Stomach (tissue), 7 donors: ENCODE data around the genes PSTK and HMX2.

DNA sequence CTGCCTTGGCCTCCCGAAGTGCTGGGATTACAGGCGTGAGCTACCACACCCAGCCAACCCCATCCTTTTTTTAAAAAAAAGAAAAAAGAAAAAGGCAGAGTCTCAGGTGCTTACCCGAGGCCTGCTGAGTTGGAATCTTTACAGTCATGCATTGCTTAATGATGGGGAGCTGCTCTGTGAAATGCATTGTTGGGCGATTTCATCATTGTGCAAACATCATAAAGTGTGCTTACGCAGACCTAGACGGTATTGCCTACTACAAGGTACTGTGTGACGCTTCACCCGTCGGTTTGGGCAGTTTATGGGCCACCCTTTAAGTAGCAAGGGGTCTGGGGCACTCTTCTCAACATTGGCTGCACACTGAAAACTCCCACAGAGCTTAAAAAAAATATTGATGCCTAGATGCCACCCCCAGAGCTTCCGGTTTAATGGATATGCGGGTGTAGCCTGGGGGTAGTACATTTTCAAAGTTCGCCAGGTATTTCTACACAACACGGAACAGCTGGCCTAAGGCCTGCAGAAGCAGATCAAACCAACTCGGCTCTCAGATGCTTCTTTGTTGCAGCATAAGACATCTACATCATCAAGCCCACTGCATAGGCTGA is 113.0 kb downstream of the TACC2 start:
- PRO-cap = no peak
- RAMPAGE, long total RNA, 5 experiments = no peak in any of the 5 experiments
- RRBS = no CpG with 5 or more reads among the region's 14 CpGs

DNA sequence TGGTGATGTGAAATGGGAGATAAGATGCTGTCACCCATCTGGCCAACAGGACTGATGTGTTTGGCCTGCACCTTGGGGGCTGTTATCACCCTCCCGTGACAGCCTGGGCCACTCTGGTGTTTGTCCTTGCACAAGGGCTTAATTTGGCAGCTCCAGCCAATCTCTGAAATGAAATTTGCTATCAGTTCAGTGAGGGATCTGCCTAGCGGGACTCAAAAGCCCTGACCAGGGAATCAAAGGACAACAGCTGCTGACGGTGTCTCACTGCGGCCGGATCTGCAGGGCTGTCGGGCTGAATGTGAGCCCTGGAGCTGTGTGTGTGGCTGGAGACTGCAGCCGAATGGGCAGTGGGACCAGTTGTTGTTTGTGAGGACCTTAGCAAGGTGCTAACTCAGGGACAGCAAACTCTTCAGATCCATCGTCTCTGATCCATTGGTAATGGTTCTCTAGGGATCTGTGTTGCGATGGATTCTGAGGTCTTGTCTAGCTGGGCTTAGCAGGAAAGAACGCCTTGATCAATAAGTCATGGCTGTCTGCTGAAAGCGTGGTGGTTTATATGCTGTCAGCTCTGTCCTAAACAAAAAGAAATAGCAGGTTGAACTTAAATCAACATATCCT is 131.2 kb upstream of the BTBD16 start:
- PRO-cap = no peak
- RAMPAGE, long total RNA, 5 experiments = no peak in any of the 5 experiments
- RRBS = no CpG with 5 or more reads among the region's 11 CpGs

DNA sequence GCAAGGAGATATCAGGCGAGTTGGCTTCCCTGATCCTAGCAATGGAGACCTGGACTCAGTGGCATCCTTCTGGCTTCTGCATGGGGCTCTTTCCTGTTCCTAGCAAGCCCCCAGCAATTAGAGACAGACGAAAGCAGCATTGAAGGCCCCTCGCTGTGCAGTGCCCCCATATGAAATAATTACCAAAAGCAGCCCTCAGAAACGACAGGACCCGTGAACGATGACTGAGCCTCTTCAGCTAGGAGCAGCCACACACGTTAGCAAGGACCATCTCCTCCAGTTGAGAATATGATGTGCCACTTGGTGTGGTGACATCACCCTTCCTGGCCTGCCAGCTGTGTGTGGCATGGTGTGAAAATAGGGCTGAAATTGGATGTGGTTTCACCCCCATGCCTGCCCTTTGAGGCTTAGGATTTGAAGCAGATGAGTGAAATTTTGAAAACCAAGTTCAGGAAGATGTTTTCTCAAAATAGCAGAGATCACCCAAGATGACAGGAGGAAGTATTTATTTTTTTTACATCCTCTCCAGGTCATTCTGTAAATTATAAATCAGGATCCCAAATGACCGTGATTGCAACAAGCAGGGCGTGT is 49.2 kb upstream of the BTBD16 start:
- PRO-cap = no peak
- RAMPAGE, long total RNA, 5 experiments = start-site peak on the plus strand in 3 of 5 experiments, centred at positions 212 to 338 of the sequence, 6 to 21 reads per replicate
- RRBS = no CpG with 5 or more reads among the region's 9 CpGs

DNA sequence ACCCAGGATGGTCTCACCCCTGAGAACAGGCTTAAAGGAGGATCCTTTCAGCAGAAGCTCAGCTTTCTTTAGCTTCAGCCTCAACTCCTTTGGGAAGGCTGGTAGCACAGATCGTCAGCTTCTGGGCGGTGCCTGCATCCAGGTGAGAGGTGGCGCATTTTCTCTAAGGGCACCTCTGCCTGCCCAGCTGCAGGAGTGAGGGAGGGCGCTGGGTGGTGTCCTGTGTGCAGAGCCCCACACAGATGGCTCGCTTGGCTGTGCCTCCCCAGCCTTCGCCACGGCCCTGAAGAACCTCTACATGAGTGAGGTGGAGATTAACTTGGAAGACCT is 19.7 kb downstream of the BTBD16 start:
- PRO-cap = no peak
- RAMPAGE, long total RNA, 5 experiments = start-site peak on the plus strand in 1 of 5 experiments, centred at position 178 of the sequence, 12 to 17 reads per replicate
- RRBS = no CpG with 5 or more reads among the region's 7 CpGs

- PRO-cap = no peak
- RAMPAGE, long total RNA, 5 experiments = no peak in any of the 5 experiments
- RRBS = no CpG with 5 or more reads among the region's 2 CpGs
These were observed 50.1 kb upstream of the PLEKHA1 start for GRCh38 chr10:122324466-122324840.

DNA sequence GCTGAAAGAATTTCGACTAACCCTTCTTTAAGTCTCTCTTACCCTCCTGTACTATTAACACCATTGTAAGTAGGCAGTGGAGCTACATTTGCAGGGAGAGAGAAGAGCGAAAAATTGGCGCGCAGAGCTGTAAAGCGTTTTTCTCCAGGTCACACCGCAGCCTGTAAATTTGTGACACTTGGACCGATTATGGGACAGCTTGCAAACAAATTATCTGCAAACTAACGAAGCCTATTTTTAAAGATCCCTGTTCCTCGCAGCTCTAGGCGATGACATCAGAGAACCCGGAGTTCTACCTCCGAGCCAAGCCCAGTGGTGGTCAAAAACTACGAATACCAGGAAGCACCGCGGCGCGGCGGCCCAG is 375 bp upstream of the PLEKHA1 start:
- PRO-cap = bidirectional peak, plus-strand start outside the sequence, minus-strand start at position 264 of the sequence
- RAMPAGE, long total RNA, 5 experiments = no peak in any of the 5 experiments
- RRBS = 2% methylated on average over 5 of the region's 18 CpGs

DNA sequence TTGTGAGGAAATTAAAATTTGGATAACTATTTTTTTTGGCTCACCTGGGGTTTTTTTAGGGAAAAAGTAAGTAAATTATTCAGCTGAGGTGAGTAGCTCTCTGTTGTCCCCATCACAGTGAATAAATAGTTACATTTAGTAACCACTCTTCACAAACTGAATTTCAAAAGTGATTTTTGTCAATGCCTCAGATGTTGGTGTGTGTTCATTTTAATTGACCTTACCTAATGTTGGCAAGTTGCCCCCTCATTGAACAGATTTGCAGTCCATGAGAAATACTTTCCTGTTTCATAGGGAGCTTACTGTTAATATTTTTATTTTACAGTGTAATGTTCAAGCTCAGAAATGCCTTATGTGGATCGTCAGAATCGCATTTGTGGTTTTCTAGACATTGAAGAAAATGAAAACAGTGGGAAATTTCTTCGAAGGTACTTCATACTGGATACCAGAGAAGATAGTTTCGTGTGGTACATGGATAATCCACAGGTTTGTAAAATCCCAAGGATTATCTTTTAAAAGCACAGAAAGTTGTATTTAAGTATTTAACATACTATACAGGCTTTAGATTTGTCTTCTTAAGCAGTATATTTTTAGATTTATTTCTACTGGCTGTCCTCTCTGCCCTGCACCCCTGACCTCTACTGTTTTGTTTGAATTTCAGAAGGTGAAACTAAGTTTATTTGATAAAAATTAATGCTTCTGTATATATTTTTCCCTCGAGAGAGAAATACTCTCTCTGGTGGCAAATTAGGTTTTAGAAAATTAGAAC is 18.5 kb downstream of the PLEKHA1 start:
- PRO-cap = no peak
- RAMPAGE, long total RNA, 5 experiments = no peak in any of the 5 experiments
- RRBS = no CpG with 5 or more reads among the region's 5 CpGs

GRCh38 chr10:122487242-122487599 is 25.9 kb downstream of the HTRA1 start:
- PRO-cap = no peak
- RAMPAGE, long total RNA, 5 experiments = no peak in any of the 5 experiments
- RRBS = no CpG with 5 or more reads among the region's 7 CpGs

DNA sequence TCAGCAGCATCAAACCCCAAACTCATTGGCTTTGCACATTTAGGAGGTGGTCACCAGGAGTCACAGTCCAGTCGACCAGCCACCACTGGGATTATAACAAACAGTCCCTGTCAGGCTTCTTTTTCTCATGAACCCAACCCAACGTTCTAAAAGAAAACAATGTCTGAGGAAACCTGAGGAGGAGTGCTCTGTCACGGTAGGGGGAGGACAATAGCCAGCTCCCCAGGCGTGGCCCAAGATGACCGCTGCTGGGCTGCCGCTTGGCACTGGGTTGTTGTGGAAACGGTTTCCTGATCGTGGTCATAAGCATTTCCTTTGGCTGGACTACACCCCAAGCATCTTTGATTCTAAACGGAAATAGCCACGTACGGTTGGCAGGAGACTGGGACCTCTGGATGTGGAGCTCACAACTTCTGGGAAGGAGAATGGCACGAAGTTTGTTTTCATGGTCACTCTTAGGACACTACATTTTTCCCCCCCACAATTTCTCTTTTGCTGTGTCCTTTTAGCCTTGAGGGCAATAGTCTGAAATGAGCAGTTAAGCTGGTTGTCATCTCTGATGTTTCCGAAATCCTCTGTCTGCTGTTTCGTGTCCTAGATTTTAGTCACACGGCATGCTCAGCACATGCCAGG is 30.3 kb upstream of the DMBT1 start:
- PRO-cap = no peak
- RAMPAGE, long total RNA, 5 experiments = no peak in any of the 5 experiments
- RRBS = no CpG with 5 or more reads among the region's 15 CpGs

- PRO-cap = bidirectional peak, plus-strand start at chr10:122980422, minus-strand start at chr10:122980310; unidirectional peak, minus-strand start at chr10:122980606
- RAMPAGE, long total RNA, 5 experiments = start-site peak on the plus strand in 4 of 5 experiments, at chr10:122980395-122980471 at its widest, 11 to 58 reads per replicate
- RRBS = under 1% methylated on average over 39 of the region's 86 CpGs
These were observed at the start of gene PSTK for GRCh38 chr10:122979942-122981170. TSS of gene PSTK (plus strand) at chr10:122980401.

DNA sequence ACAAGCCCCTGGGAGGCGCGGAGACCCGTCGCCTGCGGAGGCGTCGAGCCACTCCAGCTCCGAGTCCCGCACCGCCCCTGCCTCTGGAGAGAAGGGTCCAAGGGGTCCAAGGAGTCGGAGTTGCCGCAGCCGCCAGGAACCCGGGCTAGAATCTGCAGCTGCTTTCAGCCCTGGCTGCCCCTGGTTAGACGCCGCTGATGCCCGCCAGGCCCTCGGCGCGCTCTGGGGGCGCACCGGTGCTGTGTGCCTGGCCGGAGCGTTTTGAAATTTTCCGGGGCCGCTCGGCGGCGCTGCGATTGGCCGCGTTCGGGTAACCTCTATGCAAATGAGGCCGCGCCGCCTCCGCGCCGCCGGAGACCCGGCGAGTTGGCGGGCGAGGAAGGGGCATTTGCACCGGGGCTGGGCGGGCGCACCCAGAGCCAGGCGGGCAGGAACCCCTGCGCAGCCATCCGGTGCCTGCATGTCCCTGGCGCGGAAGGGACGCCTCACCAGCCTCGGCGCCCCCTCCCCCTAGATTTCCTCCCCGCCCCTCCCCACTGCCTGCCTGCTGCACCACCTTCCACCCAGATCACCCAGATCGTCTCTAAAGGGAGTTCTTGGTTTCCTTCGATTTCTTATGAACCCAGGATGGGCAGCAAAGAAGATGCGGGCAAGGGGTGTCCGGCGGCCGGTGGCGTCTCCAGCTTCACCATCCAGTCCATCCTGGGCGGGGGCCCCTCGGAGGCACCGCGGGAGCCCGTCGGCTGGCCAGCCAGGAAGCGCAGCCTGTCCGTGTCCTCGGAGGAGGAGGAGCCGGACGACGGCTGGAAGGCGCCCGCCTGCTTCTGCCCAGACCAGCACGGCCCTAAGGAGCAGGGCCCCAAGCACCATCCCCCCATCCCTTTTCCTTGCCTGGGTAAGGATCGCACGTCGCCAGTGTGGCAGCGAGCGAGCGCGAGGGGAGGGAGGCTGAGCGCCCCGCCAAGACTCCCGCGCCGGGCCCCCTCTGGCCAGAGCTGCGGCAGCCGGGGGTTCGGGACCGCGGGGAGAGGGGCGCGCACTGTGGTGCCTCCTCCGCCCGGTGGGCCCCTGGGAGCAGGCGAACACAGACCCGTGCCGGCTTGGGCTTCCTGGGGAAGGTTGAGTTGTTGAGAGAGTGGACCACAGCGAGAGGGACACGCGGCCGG is at the start of gene HMX2:
HMX2 (plus strand) TSS at position 385 of the 1,166 bp plus-strand sequence.
- PRO-cap = no peak
- RAMPAGE, long total RNA, 5 experiments = no peak in any of the 5 experiments
- RRBS = 12% methylated on average over 45 of the region's 106 CpGs

GRCh38 chr10:123800229-123800885 is 91.2 kb downstream of the CPXM2 start:
- PRO-cap = no peak
- RAMPAGE, long total RNA, 5 experiments = no peak in any of the 5 experiments
- RRBS = no CpG with 5 or more reads among the region's 10 CpGs

GRCh38 chr10:123906176-123906650 is 14.6 kb upstream of the CPXM2 start:
- PRO-cap = unidirectional peak, minus-strand start at chr10:123906385
- RAMPAGE, long total RNA, 5 experiments = no peak in any of the 5 experiments
- RRBS = no CpG with 5 or more reads among the region's 5 CpGs

GRCh38 chr10:124008685-124009201 is 84.7 kb downstream of the CHST15 start:
- PRO-cap = no peak
- RAMPAGE, long total RNA, 5 experiments = start-site peak on the minus strand in 1 of 5 experiments, at chr10:124008824-124009075 at its widest, 23 reads per replicate
- RRBS = no CpG with 5 or more reads among the region's 11 CpGs

- PRO-cap = no peak
- RAMPAGE, long total RNA, 5 experiments = no peak in any of the 5 experiments
- RRBS = 79% methylated on average over 4 of the region's 16 CpGs
These were observed 64.0 kb downstream of the CHST15 start for GRCh38 chr10:124029315-124029973.

- PRO-cap = no peak
- RAMPAGE, long total RNA, 5 experiments = no peak in any of the 5 experiments
- RRBS = 16% methylated on average over 3 of the region's 20 CpGs
These were observed 5.0 kb downstream of the CHST15 start for GRCh38 chr10:124088129-124089000.

DNA sequence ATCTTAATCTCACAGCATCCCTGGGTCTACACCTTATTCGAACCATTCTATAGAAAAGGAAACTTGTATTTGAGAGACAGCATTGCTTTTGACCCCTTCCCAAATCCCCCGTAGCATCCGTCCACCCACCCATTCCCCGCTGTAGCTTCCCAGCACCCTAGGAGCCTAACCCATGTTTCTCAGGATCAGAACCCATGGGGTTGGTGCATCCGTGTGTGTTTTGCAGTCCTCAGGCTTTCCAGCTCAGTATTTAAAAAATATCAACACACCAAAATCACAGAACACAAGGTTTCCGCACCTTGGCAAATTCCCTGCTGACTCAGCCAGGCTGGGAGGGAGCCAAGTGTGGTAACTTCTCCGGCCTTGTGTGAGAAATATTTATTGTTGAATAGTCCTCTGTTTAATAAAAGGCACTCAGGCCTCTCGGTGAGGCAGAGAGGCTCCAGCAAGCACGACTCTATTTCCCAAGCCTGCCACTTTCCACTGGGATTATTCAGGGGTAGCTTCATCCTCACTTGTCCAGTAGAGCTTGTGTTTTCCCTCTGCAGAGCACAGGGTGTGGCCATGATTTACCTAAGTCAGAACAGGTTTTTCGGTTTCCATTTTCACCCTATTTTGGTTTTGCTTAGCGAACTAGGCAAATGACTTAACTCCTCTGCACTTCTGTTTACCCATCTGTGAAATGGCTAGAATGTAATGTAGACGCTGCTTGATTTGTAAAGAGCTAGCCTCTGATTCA is 12.8 kb upstream of the CHST15 start:
- PRO-cap = unidirectional peak, minus-strand start at position 245 of the sequence
- RAMPAGE, long total RNA, 5 experiments = no peak in any of the 5 experiments
- RRBS = no CpG with 5 or more reads among the region's 12 CpGs

- PRO-cap = no peak
- RAMPAGE, long total RNA, 5 experiments = no peak in any of the 5 experiments
- RRBS = no CpG with 5 or more reads among the region's 14 CpGs
These were observed 26.4 kb upstream of the CHST15 start for GRCh38 chr10:124119699-124120361.

DNA sequence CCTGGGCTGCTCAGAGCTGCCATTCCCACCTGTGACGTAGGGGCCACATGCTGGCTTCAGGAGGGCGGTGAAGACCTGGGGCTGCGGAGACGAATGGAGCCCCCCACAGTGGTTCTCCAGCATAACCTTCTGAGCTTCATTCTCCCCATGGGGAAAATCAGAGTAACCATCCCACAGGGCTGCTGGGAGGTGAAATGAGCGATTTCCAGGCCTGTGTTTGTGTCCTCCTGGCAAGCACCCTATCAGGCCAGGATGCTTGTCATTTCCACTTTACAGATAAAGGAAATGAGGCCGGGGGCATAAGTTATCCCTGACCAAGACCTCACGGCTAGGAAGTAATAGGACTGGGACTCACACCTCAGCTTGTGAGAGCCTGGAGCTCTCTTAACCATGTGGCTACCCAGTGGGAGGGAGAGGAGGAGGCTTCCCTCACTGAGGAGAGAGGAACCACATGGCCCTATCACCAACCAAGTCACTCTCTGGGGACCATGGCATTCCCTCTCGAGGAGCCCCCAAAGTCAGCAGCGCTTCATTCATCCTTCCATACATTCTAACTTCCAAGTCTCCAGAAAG is 127.8 kb upstream of the CHST15 start:
- PRO-cap = unidirectional peak, plus-strand start at position 333 of the sequence
- RAMPAGE, long total RNA, 5 experiments = no peak in any of the 5 experiments
- RRBS = no CpG with 5 or more reads among the region's 9 CpGs

- PRO-cap = no peak
- RAMPAGE, long total RNA, 5 experiments = no peak in any of the 5 experiments
- RRBS = no CpG with 5 or more reads among the region's 13 CpGs
These were observed 9.2 kb downstream of the LHPP start for GRCh38 chr10:124470536-124471435.